Measurements from ENCODE around the gene USP25.

GRCh38 chr21:7613652-7614016, 2907.7 kb upstream of the TPTE start:
- RRBS, result no CpG with 5 or more reads among the region's 16 CpGs
CAGE:
- cytosol, long polyA plus RNA, result no peak
- long polyA plus RNA, result no peak
- nucleus, long polyA plus RNA, result no peak

- RRBS, result no CpG with 5 or more reads among the region's 5 CpGs
CAGE:
- cytosol, long polyA plus RNA, result no peak
- long polyA plus RNA, result no peak
- nucleus, long polyA plus RNA, result no peak
Measured at GRCh38 chr21:8991937-8992922, 1529.2 kb upstream of the TPTE start.

- RRBS, result no CpG with 5 or more reads among the region's 4 CpGs
CAGE:
- cytosol, long polyA plus RNA, result no peak
- long polyA plus RNA, result no peak
- nucleus, long polyA plus RNA, result no peak
Measured at GRCh38 chr21:8996788-8997872, 1524.3 kb upstream of the TPTE start.

DNA sequence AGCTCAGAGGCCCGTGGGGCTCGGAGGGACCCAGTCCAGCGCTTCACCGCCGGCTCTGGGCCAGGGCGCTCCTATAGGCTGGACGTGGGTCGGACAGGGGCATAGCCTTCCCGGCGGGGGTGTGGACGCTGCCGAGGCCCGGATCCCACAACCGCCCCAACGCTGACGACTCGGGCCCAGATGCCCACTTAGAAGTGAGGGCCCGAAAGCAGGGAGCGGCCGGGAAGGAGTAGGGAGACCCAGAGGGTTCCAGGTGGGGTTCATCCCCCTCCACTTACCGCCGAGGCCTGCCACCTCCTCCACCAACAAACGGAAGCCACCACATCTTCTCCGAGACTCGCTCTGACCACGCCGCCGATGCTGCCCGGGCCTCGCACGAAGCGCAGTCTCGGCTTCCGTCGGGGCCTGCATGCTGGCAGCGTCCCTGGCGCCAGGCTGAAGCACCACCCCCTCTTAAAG, 179.0 kb upstream of the TPTE start:
- RRBS, result no CpG with 5 or more reads among the region's 37 CpGs
CAGE:
- cytosol, long polyA plus RNA, result no peak
- long polyA plus RNA, result no peak
- nucleus, long polyA plus RNA, result no peak

- RRBS, result no CpG with 5 or more reads among the region's 33 CpGs
CAGE:
- cytosol, long polyA plus RNA, result no peak
- long polyA plus RNA, result no peak
- nucleus, long polyA plus RNA, result no peak
Measured at GRCh38 chr21:13934516-13935298, 276.0 kb downstream of the LIPI start.

DNA sequence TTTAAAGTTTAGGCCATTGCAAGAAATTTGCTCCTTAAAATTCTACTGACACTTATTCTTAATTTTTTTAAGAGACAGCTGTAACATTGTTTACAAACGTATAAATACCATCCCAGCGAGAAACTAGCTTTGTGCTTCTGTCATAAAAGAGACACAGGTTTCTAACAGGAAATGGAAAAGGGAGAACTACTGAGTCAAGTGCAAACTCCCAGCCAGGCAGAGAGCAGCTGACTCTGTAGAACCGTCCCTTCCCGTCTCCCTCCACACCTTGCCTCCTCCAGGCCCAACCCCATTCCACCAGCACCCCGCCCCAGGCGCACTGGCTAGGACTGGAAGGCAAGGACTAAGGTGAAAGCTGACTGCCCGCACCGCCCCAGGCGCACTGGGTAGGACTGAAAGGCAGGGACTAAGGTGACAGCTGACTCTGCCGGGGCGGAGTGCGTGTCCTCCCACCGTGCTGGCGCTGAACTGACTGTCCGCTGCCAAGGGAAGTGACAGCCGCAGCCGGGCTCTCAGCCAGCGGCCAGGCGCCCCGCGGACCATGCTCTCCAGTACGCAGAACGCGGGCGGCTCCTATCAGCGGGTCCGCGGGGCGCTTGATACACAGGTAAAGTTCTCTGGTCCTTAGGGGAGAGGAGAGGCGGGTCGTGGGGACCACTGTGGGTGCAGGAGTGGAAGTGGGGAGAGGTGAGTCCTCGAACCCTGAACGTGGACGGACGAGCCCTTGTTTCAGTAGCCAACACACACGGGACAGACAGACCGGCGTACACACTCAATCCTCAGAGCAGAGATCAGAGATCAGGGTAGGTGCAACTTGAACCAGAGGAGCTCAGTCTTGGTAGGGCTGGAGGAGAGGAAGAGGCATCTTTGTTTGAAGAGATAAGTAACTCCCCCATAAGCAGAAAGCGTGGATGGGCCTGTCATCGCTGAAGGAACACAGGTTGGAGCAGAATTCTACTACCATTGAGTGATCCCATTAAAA, 57.9 kb downstream of the RBM11 start:
- RRBS, result 5% methylated on average over 8 of the region's 40 CpGs
CAGE:
- cytosol, long polyA plus RNA, result no peak
- long polyA plus RNA, result no peak
- nucleus, long polyA plus RNA, result no peak

- RRBS, result no CpG with 5 or more reads among the region's 10 CpGs
CAGE:
- cytosol, long polyA plus RNA, result no peak
- long polyA plus RNA, result no peak
- nucleus, long polyA plus RNA, result no peak
Measured at GRCh38 chr21:14522666-14523856, 23.1 kb downstream of the SAMSN1 start.

GRCh38 chr21:14962338-14963145, 102.3 kb downstream of the NRIP1 start:
- RRBS, result no CpG with 5 or more reads among the region's 3 CpGs
CAGE:
- cytosol, long polyA plus RNA, result no peak
- long polyA plus RNA, result no peak
- nucleus, long polyA plus RNA, result no peak

DNA sequence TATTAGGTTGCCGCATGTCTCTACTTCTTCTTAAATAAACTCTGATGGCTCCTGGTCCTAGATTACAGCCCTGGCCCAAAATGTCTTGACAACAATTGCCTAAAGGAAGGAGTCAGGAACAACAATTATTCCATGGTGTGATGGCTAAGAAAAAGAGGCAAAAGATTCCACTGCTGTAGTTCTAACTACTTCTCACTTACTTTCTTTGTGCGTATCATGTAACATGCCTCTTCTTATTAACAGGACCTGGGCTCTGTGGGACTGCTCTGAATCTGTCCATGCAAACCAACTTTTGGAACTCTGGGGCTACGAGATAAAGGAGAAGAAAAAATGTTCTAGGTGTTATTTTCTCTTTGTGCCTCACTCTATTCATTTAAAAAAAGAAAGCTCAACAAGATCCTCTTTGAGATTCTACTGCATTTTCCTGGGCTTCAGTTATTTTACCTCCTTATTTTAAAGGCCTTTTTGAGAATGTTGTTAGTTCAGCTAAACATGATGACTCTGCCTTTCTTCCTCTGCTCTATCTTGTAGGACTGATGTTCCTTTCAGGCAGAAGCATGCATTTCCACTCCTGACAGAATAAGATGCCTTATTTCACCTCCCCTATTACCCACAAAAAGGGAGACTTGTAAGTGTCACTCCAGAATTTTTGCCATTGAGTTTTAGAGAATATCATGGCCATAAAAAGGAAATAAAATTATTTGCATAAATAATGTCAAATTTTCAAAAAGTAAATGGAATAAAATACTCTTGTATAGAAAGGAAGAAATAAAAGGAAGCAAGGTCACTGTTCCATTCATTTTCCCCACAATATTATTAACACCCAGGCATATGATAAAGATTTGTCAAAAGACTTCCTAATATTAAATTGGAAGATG, 73.6 kb downstream of the NRIP1 start:
- RRBS, result no CpG with 5 or more reads among the region's 3 CpGs
CAGE:
- cytosol, long polyA plus RNA, result no peak
- long polyA plus RNA, result no peak
- nucleus, long polyA plus RNA, result start-site peak on the minus strand centred at position 213 of the sequence, 80 bp wide, 27 and 17 reads in 2 replicates

- RRBS, result 86% methylated on average over 3 of the region's 10 CpGs
CAGE:
- cytosol, long polyA plus RNA, result no peak
- long polyA plus RNA, result no peak
- nucleus, long polyA plus RNA, result no peak
Measured at GRCh38 chr21:14996178-14996831, 68.5 kb downstream of the NRIP1 start.

GRCh38 chr21:15027761-15028636, 36.8 kb downstream of the NRIP1 start:
- RRBS, result no CpG with 5 or more reads among the region's 6 CpGs
CAGE:
- cytosol, long polyA plus RNA, result no peak
- long polyA plus RNA, result no peak
- nucleus, long polyA plus RNA, result no peak

DNA sequence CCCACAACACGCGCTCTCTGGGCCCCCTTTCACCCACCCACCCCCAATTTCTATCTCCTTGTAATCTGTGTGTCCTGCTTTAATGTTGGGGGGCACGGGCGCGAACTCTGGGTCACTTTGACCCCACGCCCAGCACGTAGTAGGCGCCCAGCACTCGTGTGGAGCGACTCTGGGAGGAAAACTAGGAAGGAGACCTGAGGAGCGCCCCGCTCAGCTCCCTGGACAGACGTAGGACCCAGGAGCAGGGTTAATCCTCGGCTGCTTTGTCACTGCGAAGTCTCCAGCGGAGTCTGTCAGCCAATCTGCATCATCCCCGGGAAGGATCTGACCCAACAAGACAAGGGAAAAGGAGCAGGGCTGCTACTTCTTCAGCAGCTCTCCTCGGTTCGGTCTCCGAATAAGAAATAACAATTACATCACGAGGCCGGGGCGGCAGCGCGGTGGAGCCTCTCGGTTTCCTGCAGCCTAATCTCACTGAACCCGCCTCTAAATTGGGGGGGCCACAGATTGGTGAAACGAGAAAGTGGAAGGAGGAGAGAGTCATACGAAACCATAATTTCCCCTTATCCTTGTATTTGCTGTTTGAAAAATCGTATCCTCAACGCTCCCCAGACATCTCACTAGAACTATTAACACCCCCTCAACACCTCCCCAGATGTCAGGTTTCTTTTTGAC, 868 bp upstream of the NRIP1 start:
- RRBS, result 3% methylated on average over 4 of the region's 31 CpGs
CAGE:
- cytosol, long polyA plus RNA, result no peak
- long polyA plus RNA, result no peak
- nucleus, long polyA plus RNA, result no peak

DNA sequence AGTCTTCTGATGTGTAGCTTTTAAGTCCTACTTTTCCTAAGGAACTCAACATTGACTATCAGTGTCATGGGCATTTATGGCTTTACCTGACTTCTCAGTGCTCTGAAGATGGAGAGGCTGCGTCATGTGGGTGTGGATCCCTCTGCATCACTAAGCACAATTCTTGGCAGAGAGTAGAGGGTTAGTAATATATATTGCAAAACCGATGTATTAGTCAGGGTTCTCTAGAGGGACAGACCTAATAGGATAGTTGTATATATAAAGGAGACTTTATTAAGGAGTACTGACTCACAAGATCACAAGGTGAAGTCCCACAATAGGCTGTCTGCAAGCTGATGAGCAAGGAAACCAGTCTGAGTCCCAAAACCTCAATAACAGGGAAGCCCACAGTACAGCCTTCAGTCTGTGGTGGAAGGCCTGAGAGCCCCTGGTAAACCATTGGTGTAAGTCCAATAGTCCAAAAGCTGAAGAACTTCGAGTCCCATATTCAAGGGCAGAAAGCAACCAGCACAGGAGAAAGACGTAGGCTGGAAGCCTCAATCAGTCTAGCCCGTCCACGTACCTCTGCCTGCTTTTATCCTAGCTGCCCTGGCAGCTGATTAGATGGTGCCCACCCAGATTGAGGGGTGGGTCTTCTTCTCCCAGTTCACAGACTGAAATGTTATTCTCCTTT, 159.7 kb upstream of the NRIP1 start:
- RRBS, result no CpG with 5 or more reads among the region's 6 CpGs
CAGE:
- cytosol, long polyA plus RNA, result no peak
- long polyA plus RNA, result no peak
- nucleus, long polyA plus RNA, result no peak

DNA sequence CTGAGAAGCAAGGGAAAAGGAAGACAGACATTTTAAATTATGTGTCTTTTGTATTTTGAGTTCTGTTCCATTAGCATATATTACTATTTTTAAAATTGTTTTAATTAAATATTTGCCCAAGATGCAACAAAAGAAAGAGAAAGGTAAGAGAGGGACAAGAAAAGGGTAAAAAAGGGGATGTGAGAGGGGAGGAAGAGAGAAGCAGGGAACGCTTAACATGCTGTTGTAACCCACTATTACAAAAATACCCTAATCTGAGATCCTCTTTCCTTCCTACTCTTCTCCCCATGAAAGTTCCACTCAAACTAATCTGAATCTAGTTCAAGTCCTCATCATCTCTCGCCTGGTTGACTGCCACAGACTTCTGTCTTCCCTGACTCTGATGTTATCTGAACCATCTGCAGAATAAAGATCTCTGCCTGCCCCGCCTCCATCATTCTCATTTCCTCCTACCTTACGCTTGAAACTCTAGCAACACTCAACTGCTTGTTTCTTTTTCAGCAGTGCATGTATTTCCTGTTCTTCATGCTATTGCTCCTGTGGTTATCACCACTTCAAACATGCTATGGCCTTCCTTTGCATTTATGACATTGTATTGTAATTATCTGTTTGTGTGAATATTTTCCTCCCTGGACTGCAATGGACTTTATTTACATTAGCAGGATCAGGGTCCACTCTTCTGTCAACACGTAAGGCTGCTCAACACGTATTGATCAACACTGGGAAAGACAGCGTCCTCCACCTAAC, 215.7 kb upstream of the USP25 start:
- RRBS, result no CpG with 5 or more reads among the region's 7 CpGs
CAGE:
- cytosol, long polyA plus RNA, result no peak
- long polyA plus RNA, result no peak
- nucleus, long polyA plus RNA, result no peak

GRCh38 chr21:15729538-15729889, 268 bp upstream of the USP25 start:
- RRBS, result 7% methylated on average over 25 of the region's 37 CpGs
CAGE:
- cytosol, long polyA plus RNA, result no peak
- long polyA plus RNA, result no peak
- nucleus, long polyA plus RNA, result no peak

DNA sequence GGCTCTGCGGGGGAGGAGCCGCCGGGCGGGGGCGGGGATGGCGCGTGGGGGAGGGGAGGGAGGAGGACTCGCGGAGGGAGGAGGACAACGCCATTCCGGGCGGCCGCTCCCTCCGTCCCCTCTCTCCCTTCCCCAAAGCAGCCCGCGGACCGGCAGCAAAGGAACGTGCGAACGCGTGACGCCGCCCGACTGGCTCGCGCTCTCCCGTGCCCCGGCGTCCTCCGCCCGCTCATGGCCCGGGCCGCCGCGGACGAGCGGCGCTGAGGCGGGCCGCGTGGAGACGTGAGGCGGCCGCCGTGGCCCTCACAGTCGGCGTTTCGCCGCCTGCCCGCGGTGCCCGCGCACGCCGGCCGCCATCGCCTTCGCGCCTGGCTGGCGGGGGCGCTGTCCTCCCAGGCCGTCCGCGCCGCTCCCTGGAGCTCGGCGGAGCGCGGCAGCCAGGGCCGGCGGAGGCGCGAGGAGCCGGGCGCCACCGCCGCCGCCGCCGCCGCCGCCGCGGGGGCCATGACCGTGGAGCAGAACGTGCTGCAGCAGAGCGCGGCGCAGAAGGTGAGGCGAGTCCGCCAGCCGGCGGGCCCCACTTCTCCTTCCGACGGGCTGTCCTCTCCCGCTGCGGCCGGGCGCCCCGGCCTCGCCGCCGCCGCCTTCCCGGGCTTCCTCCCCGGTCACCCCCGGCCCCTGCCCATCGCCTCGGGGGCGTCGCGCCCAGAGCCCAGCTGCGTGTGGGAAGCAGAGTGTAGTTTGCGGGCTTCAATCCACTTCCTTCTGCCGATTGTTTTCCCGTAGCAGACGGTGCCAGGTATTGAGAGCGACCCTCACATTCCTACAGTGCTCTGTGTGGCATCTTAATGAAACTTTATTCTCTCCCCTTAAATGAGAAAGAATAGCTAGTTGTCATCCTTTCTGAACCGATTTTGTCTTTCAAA, at the start of gene USP25:
TSS of gene USP25 (plus strand) at position 93 of the 926 bp plus-strand sequence.
- RRBS, result 1% methylated on average over 46 of the region's 119 CpGs
CAGE:
- cytosol, long polyA plus RNA, result no peak
- long polyA plus RNA, result no peak
- nucleus, long polyA plus RNA, result no peak

- RRBS, result no CpG with 5 or more reads among the region's 4 CpGs
CAGE:
- cytosol, long polyA plus RNA, result no peak
- long polyA plus RNA, result no peak
- nucleus, long polyA plus RNA, result no peak
Measured at GRCh38 chr21:15731216-15731641, 1.4 kb downstream of the USP25 start.

DNA sequence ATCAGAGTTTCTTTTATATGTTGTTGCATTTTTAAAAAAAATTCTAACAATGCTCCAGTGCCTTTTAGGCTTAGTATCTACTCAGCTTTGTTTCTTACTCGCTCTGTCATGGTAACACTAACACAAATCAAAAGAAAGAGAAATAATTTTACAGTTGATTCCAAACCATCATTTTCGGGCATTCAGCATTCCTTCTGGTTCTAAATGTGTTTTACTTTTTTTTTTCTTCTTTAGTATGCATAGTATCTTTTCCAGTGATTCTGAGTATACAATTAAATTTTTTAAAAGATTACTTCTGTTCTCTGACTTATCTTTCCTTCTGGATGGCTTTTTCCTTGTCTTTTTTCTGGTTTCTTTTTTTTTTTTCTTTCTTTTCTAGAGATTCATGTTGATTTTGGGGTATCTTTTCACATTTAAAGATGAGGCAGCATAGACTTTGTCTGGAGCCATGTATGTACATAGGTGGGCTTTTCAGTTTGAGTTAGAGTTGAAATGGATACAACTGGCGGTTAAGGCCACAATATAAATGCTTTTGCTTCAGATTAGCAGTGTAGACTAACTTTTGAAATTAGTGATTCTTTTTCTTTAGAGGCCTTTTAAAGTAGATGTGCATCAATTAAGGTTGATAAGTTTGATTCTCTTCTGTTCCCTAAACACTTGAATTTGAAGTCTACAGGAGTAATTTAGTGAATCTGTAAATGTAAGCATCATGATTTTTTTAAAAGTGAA, 76.5 kb downstream of the USP25 start:
- RRBS, result no CpG with 5 or more reads among the region's 3 CpGs
CAGE:
- cytosol, long polyA plus RNA, result no peak
- long polyA plus RNA, result no peak
- nucleus, long polyA plus RNA, result no peak

GRCh38 chr21:16309372-16310135, 579.8 kb downstream of the USP25 start:
- RRBS, result no CpG with 5 or more reads among the region's 13 CpGs
CAGE:
- cytosol, long polyA plus RNA, result no peak
- long polyA plus RNA, result no peak
- nucleus, long polyA plus RNA, result no peak

- RRBS, result no CpG with 5 or more reads among the region's 4 CpGs
CAGE:
- cytosol, long polyA plus RNA, result no peak
- long polyA plus RNA, result no peak
- nucleus, long polyA plus RNA, result no peak
Measured at GRCh38 chr21:16509407-16510074, 779.8 kb downstream of the USP25 start.